Esophagus squamous epithelium (tissue), 4 donors: ENCODE measurements around a stretch of chr3.

GRCh38 chr3:123686321-123686789, 101.5 kb upstream of the HACD2 start:
- PRO-cap: bidirectional peak, plus-strand start at chr3:123686586, minus-strand start at chr3:123686381
- RAMPAGE, long total RNA, 4 experiments: no peak in any of the 4 experiments

DNA sequence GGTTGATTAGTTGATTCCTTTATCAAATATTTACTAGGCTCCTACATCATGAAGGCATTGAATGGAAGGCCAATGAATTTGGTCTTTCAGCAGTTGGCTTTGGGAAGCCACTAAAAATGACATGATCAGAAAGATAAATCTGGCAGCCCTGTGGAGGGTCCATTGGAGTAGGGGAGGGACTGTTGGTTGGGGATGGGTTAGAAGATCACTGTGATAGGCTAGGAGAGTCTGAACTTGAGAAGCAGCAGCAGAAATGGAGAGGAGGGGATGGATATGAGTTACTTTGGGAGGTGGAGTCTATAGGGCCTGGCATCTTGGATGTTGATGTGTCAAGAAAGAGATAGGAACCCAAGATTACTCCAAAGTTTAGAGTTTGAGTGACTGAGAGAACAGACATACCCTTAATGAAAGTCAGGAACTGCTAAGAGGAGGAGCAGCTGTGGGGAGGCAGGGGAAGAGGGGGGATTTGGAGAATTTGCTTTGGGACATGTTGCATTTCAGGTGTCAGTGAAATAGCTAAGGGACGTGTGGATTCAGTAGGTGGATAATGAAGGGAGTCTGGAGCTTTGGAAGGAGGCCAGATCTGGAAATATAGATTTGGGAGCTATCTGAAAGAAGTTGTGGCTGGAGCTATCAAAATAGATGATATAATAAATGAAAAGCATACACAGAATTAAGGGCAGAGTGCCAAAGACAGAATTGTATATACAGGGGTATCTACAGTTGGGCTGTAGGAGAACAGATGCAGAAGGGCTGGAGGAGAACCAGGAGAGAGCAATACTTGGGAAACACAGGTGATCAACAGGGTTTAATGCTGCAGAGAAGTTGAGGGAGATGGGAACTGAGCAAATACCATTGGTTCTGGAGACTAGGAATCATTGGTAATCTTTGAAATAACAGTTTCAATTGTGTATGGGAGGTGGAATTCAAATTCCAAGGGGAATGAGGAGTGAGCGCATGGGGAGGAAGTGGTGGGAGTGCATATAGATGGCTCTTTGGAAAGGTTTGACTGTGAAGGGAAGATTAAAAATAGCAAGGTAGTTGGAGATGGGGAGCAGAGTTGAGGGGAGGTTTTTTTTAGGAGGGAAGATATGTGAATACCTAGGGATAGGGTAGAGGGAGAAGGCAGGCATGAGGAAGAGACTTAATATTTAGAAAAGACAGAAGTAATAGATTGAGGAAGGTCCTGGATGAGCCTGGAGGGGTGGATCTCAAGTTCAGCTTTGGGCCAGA, 9.5 kb downstream of the KALRN start:
- PRO-cap: no peak
- RAMPAGE, long total RNA, 4 experiments: no peak in any of the 4 experiments

DNA sequence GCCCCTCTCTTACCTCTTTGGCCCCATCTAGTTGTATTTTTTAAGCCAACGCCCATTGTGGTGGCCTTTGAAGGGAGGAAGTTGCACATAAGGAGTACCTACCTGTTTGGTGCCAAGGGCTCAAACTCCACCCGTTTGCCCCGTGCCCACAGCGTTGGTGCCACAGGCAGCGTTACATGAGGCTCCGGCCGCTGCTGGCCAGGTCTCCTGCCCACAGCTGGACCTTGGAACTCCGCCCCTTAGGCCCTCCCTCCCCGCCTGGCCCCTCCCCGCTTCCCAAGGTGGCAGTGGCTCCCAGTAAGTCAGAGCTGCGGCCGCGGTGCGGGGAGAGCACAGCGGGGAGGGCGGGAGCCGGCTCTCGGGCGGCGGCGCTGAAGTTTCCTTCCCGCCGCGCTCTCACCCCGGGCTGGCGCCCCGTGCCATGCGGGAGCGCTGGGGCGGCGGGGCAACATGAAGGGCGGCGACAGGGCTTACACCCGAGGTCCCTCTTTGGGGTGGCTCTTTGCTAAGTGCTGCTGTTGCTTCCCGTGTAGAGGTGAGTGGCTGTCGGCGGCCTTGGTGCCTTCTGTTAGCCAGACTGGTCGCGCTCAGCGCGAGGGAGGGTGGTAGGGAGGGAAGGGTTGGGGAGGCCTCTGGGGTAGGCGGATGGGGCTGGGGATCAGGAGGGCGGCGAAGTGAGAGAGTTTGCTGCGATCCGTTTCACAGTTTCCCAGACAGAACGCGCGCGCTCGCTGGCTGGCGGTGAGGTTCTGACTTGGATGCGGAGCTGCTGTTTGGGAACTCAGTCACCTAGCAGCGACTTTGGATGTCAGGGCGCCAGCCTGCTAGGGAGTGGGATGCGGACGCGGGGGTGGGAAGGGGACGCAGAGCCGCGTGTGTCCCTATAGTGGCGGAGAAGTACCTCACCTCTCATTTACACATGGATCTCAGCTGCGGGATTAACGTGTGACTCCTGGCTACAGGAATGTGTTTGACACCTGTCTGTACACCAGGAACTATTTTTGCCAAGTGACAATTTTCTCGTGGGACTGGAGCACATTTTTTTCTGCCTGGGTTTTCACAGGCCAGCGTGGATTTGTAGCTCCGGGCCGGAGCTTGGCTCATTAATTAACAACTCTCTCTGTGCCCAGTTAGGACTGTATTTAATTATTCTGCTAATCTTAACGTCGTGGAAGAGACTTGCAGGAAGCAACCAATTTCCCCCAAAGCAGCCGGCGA, 145.5 kb upstream of the UMPS start:
- PRO-cap: unidirectional peak, plus-strand start at position 327 of the sequence; bidirectional peak, plus-strand start at position 1,007 of the sequence, minus-strand start at position 899 of the sequence
- RAMPAGE, long total RNA, 4 experiments: start-site peak on the plus strand in 3 of 4 experiments, centred at positions 326 to 402 of the sequence, 26 to 361 reads per replicate

GRCh38 chr3:124770535-124771156, 40.4 kb downstream of the UMPS start:
- PRO-cap: no peak
- RAMPAGE, long total RNA, 4 experiments: no peak in any of the 4 experiments

GRCh38 chr3:124774192-124774595, 43.9 kb downstream of the UMPS start:
- PRO-cap: no peak
- RAMPAGE, long total RNA, 4 experiments: no peak in any of the 4 experiments

- PRO-cap: bidirectional peak, plus-strand start at chr3:124791793, minus-strand start at chr3:124791626; unidirectional peak, plus-strand start at chr3:124792138
- RAMPAGE, long total RNA, 4 experiments: no peak in any of the 4 experiments
These were observed 61.5 kb downstream of the UMPS start for GRCh38 chr3:124791479-124792371.

- PRO-cap: no peak
- RAMPAGE, long total RNA, 4 experiments: no peak in any of the 4 experiments
These were observed 78.2 kb downstream of the ITGB5 start for GRCh38 chr3:124808851-124809434.

GRCh38 chr3:124814533-124815236, 72.5 kb downstream of the ITGB5 start:
- PRO-cap: unidirectional peak, plus-strand start at chr3:124814886
- RAMPAGE, long total RNA, 4 experiments: no peak in any of the 4 experiments

- PRO-cap: no peak
- RAMPAGE, long total RNA, 4 experiments: no peak in any of the 4 experiments
These were observed 38.9 kb downstream of the ITGB5 start for GRCh38 chr3:124848241-124848713.

GRCh38 chr3:124873205-124873721, 13.9 kb downstream of the ITGB5 start:
- PRO-cap: no peak
- RAMPAGE, long total RNA, 4 experiments: no peak in any of the 4 experiments

GRCh38 chr3:125054455-125055215, 1.2 kb downstream of the HEG1 start:
- PRO-cap: unidirectional peak, plus-strand start at chr3:125054641; unidirectional peak, plus-strand start at chr3:125054774; bidirectional peak, plus-strand start at chr3:125054977, minus-strand start at chr3:125054936
- RAMPAGE, long total RNA, 4 experiments: no peak in any of the 4 experiments

- PRO-cap: no peak
- RAMPAGE, long total RNA, 4 experiments: start-site peak on the minus strand in 2 of 4 experiments, at chr3:125107549-125107563 at its widest, 12 to 31 reads per replicate
These were observed 51.5 kb upstream of the HEG1 start for GRCh38 chr3:125107316-125107702.

DNA sequence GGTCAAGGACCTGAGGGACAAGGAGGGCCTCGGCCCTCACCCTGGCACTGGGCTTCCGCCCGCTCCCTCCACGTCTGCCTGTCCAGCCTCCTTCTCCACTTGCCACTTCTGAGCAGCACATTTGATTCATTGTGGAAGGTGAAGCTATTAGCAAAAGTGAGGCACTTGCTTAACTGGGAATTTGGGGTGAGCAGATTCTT, 62.1 kb upstream of the HEG1 start:
- PRO-cap: no peak
- RAMPAGE, long total RNA, 4 experiments: no peak in any of the 4 experiments

DNA sequence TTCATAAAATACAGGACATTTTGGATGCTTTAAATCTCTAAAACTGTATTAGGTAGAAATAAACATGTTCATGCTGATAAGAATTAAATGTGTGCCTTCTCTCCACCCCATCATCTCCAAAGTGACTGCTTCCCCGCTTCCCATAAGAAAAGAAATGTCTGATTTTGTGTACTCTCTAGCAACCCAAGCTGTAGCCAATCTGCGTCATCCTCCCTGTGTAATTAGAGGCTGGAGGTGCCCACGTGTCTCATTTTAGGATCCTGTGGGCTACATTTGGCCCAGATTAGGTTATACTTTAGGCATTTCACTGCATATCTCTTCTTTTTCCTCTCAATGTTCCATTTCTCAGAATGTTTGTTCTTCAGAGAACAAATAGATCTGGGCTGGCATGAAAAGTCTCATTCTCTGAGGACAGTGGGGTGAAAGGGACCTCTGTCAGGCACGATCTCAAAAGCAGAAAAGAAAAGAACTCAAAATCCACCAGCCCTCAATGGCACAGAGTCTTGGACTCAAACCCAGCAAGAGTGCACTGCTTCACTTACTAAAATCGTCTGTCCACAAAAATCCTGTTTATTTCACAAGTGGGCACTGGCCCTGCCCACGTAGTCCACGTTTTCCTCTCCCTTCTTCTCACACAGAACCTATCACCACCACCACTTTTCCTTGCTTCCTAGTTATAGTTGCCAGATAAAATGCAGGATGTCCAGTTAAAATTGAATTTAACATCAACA, 19.4 kb upstream of the ZNF148 start:
- PRO-cap: no peak
- RAMPAGE, long total RNA, 4 experiments: no peak in any of the 4 experiments

GRCh38 chr3:125617447-125618340, 22.4 kb upstream of the OSBPL11 start:
- PRO-cap: no peak
- RAMPAGE, long total RNA, 4 experiments: no peak in any of the 4 experiments

DNA sequence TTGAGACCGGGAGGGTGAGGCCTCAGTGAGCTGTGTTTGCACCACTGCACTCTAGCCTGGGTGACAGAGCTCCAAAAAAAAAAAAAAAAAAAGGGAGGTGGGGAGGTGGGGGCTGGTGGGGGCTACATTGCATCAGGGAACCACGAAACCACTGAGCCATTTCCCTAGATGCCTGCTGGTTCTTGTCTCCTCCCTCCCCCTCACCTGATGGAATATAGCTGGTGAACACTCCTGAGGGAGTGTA, 39.0 kb upstream of the OSBPL11 start:
- PRO-cap: no peak
- RAMPAGE, long total RNA, 4 experiments: no peak in any of the 4 experiments

DNA sequence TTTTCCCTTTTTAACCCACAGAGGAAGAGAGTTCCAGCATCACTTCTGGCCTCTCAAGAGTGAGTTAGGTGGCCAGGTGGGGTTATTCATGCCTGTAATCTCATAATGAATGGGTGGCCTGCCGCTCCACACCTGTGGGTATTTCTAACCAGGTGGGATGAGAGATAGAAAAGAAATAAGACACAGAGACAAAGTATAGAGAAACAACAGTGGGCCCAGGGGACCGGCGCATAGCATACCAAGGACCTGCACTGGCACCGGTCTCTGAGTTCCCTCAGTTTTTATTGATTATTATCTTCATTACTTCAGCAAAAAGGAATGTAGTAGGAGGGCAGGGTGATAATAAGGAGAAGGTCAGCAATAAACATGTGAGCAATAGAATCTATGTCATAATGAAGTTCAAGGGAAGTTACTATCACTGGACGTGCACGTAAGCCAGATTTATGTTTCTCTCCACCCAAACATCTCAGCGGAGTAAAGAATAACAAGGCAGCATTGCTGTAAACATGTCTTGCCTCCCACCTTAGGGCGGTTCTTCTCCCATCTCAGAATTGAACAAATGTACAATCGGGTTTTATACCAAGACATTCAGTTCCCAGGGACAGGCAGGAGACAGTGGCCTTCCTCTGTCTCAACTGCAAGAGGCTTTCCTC, 169.7 kb upstream of the ROPN1B start:
- PRO-cap: no peak
- RAMPAGE, long total RNA, 4 experiments: no peak in any of the 4 experiments

- PRO-cap: no peak
- RAMPAGE, long total RNA, 4 experiments: no peak in any of the 4 experiments
These were observed 51.8 kb upstream of the ROPN1B start for GRCh38 chr3:125917015-125917659.

- PRO-cap: no peak
- RAMPAGE, long total RNA, 4 experiments: start-site peak on the minus strand in 1 of 4 experiments, at chr3:126067980-126068035 at its widest, 6 reads per replicate
These were observed 16.0 kb downstream of the SLC41A3 start for GRCh38 chr3:126067942-126068281.

DNA sequence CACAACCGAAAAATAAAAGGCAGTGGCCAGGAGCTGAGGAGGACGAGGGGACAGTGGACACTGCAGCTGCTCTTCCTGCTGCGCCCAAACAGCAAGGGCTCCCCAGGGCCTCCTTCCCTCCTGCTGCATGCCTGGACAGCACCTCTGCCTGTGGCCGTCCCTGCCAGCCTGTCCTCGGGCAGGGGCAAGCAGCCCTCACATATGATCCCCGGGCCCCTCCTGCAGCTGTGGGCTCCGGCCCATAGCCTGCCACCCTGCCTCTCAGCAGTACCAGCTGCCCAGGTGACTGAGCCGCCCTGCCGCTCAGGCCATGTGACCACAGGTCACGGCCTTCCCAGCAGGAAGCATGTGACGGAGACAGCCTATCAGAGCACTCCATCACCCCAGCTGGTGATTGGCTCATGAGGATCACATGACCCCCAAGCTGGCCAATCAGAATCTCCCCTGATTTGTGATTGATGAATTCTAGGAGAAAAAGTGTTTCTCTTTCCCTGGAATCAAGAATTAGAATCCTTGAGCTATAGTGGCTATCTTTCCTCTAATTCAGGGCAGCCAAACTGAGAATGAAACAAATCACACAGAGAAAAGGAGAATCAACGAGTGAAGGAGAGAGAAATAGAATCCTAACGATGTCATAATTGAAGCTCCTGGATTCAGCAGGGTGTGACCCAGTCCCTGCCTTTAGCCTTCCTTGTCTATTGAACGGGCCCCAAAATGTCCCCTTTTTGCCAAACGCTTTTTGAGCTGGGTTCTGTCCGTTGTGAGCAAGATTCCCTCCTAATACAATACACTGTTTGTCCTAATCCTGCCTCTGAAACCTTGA, 23.8 kb downstream of the ALDH1L1 start:
- PRO-cap: no peak
- RAMPAGE, long total RNA, 4 experiments: no peak in any of the 4 experiments